ENCODE data around the genes NUPR2 and ZNF138.

- RRBS: no CpG with 5 or more reads among the region's 9 CpGs
Observed at GRCh38 chr7:55109238-55110229, 90.7 kb downstream of the EGFR start.

GRCh38 chr7:55110867-55111438 lies 92.1 kb downstream of the EGFR start:
- RRBS: no CpG with 5 or more reads among the region's 11 CpGs

DNA sequence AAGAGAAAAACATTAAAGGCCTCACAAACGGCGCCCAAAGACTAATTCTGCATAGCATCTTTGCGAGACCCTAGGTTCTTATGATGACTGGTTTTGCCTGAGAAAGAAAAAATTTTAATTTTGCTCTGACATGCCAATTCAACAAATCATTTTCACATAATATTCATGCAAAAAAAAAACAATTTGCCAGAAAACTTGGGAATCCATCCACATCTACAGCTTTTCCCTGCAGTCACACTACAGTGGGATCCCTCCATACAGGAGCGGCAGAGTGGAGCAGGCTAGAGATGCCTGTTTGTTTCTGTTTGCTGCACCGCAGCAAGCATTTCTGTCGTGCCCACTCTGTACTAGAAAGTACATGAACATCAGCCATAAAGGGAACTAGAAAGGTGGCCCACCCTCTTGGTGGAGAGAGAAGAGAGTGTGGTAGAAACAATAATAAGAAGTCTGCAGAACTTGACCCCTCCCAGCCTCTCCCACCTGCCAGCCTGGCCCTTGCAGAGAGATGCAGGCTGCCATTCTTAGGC lies 171.6 kb downstream of the EGFR start:
- RRBS: no CpG with 5 or more reads among the region's 6 CpGs

GRCh38 chr7:55366759-55367319 lies 1.7 kb downstream of the LANCL2 start:
- RRBS: no CpG with 5 or more reads among the region's 11 CpGs

DNA sequence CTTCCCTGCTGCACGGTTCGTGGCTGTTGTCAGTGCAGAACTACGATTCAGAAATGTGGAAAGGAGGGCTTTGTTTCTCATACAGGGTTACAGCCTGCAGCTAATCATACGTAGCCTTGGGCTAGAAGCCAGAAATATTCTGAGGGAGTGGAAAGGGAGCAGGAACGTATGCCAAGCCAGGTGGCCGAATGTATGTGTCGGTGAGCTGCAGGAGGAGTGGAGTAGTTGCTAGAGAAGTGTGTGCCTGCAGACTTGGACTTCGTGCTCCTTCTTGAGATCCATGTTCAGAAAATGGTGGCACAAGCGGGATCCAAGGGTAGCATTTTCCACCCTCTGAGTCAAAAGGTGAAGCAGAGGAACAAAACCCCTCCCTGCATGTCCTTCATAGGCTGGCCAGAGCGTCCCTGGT lies 40.8 kb downstream of the LANCL2 start:
- RRBS: no CpG with 5 or more reads among the region's 10 CpGs

DNA sequence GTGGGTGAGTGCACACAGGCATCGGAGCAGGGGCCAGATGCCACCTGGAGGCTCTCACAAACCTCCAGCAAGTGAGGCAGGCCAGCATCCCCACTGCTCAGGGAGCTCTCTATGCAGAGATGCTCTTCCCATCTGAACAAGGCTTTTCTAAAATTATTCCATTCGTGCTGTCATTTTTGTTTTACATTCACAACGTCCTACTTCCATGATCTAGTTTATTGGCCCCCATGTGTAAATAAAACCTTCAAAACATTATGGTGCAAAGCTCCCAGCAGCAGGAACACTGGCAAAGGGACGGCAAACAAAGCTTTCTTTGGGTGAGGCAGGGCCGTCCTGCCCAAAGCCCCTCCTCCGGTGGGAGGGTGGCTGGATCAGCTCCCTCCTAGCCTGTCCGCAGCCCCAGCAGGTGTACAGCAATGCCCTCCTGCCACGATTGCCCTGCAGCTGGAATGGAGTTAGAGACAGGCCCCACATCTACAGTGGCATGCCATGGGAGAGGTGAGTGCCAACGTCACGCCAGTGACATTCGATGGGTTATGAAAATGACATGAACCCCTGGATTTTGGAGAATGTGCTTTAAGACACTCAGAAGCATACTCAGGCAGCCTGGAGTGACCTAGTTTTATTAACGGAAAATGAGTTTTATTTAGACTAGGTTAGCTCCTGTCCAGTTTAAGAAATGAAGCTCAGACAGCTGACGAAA lies 50.4 kb downstream of the VOPP1 start:
- RRBS: no CpG with 5 or more reads among the region's 13 CpGs

GRCh38 chr7:55532890-55534151 lies 39.0 kb downstream of the VOPP1 start:
- RRBS: no CpG with 5 or more reads among the region's 9 CpGs

GRCh38 chr7:55555887-55556659 lies 16.2 kb downstream of the VOPP1 start:
- RRBS: no CpG with 5 or more reads among the region's 6 CpGs

- RRBS: 2% methylated on average over 22 of the region's 82 CpGs
Observed at GRCh38 chr7:55571342-55572247, 707 bp downstream of the VOPP1 start.

DNA sequence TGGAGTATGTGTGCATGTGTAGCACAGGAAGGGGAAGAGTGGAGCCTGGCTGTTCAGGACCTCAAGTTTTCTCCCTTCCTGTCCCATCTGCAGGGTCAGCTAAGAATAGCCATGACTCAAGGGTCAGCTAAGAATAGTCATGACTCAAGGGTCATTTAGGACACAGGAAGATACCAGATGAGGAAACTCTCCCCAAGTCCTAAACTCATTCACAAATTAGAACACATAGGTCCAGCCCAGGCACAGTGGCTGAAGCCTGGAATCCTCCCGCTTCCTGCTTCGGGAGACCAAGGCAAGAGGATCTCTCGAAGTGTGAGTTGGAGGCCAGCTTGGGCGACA lies 21.3 kb upstream of the VOPP1 start:
- RRBS: no CpG with 5 or more reads among the region's 4 CpGs

DNA sequence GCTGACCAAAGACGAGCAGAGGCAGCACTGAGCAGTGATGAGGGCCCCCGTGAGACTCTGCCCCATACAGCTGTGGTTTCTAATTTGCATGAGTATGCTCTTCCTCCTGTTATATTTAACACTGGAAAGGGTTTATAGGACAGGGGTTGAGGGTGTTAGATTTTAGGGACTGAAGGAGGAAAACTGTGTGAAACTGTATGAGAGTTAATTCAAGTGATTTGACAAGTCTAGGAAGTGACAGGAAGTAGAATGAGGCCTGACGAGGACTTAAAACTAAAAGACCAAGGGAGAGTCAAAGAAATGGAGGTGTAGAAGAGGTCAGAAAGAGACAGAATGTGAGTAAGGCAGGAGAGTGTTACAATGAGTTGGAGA lies 23.5 kb upstream of the MRPS17 start:
- RRBS: no CpG with 5 or more reads among the region's 3 CpGs

DNA sequence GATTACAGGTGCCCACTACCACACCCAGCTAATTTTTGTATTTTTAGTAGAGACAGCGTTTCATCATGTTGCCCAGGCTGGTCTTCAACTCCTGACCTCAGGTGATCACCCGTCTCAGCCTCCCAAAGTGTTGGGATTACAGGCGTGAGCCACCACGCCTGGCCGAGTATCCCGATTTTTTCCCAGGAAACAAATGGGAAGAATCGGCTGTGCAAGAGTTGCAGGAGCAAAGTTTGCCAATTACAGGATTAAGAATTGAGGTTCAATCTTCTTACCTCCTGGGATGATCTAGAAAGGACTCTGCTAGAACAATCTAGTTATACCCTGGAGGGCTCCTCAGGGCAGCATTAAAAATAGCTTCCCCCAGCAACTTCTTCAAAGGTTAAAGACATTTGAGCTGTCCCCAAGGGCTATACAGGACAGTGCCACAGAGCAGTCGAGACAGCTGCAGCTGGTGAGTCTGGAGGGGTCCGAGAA lies 8.2 kb downstream of the PHKG1 start:
- RRBS: no CpG with 5 or more reads among the region's 9 CpGs

GRCh38 chr7:56115731-56116683 lies at the start of gene NUPR2:
Gene NUPR2, minus strand, starts transcription at chr7:56116417.
- RRBS: no CpG with 5 or more reads among the region's 72 CpGs

DNA sequence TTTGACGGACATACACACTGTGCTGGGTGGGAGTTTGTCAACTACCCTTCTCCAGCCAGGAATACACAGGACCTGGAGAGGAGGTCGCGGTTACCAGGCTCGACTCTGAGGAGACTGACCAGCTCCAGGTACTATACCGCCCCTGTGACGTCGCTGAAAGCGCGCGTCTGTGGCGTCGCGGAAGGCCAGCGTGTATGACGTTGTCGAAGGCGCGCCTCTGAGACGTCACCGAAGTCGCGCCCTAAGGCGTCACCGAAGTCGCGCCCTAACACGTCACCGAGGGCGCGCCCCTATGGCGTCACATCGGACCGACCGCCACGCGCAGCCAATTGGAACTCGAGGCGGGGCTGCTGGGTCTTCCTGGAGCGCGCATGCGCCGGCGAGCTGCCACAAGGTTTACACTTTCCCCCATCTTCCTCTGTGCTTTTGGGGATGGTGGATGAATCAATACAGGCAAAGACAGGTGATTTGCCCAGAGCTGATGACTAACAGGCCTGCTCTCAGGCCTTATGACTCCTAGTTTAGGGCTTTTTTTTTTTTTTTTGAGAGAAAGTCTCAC lies 249.9 kb downstream of the ZNF479 start:
- RRBS: no CpG with 5 or more reads among the region's 43 CpGs

GRCh38 chr7:57203475-57203910 lies 71.3 kb upstream of the ZNF479 start:
- RRBS: no CpG with 5 or more reads among the region's 31 CpGs

GRCh38 chr7:57403790-57404392 lies 46.1 kb upstream of the ZNF716 start:
- RRBS: no CpG with 5 or more reads among the region's 32 CpGs

DNA sequence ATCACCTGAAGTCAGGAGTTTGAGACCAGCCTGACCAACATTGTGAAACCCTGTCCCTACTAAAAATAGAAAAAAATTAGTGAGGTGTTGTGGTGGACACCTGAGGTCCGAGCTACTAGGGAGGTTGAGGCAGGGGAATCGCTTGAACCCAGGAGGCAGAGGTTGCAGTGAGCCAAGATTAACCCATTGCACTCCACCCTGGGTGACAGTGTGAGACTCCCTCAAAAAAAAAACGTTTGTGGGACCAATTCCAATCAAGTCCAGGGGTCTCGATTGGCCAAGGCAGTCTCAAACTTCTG lies 333.6 kb downstream of the ZNF716 start:
- RRBS: no CpG with 5 or more reads among the region's 4 CpGs

GRCh38 chr7:63925517-63926191 lies 73.0 kb upstream of the ZNF722 start:
- RRBS: 26% methylated on average over 13 of the region's 34 CpGs

GRCh38 chr7:64686388-64687794 lies 21.0 kb downstream of the ZNF107 start:
- RRBS: no CpG with 5 or more reads among the region's 15 CpGs

DNA sequence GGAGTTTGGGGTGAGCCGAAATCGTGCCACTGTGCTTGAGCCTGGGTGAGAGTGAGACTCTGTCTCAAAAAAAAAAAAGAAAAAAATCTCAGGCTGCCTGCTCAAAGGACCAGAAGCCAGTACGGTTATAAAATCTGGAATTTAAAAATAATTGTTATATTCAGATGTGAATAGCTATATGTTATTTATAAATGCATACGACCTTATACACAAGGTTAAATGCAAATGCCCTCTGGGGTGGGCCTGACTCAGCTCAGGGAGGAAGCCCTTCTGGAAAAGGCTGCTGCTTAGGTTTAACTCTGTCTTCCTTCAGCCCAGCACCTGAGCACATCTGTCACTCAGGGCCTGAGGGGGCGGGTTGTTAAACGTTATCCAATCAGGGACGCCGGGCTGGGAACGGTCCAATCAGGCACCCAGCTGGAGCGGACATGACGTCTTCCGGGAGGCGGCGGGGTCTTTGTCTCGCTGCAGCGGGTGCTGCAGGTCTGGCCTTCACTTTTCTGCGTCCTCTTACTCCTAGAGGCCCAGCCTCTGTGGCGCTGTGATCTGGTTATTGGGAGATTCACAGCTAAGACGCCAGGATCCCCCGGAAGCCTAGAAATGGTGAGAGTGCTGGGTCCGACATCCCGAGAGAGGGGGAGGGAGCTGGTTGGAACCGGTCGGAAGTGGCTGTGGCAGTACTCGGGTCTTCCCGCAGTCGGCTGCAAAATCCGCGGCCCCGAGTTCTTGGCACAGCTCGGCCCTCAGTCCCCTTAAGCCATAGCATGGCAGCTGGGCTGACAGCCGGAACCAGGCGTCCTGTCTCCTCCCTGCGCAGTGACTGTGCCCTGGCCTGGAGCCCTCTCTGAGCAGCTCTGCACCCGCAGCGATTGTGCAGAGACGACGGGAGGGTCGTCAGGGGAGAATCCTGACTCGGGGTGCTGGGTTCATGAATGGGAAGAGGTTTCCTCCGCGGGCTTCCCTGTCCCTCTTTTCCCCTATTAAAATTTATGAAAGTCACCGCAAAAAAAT lies at the start of gene ZNF138:
Gene ZNF138 (plus strand): TSS at position 460 of the 1,011 bp plus-strand sequence.
- RRBS: 3% methylated on average over 5 of the region's 43 CpGs